GM23248 (cell line): ENCODE measurements around the genes PFKFB1 and PAGE2B.

DNA sequence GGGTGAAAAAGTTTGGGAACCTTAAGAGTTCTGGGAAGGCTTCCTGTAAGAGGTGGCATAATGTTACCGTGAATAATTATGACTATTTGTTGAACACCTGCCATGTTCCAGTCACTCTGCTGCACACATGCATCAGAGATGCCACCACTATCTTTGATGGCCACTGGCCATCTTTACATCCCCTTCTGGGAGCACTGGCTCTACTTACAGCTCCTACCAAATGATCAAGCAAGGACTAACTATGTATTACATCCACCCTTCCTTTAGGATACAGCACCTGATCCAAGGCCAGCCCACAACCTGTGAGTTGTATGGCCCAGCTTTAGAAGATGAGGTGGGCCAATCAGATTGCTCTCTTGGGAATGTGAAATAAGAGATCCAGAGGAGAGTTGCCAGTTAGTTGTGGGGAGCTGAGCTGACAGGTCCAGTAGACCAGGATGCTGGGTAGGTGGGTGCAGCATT, 111.4 kb downstream of the GNL3L start:
- RAMPAGE, long total RNA = no peak

DNA sequence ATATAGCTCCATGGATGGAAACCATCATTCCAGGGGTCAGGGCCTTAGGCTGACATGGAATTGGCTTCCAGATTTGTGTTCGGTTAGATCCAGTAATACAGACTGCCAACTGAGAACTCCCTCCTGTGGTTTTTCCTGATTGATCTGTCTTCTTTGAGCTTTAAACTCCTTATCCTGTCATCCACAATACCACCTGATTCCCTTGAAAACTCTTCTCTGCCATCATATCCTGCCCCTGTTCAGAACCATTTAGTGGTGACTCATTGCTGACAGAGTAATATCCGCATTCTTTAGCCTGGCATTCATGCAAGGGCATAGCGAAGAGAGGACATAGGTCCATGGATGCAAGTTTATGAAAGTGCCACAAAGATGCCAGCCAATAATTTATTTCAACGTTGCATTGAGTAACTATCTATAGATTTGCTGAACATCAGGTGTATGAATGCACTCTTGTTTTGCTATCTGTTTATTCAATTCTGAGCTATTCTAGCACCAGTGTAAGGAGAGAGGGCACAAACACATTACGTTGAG, 76.6 kb downstream of the ITIH6 start:
- RAMPAGE, long total RNA = no peak

GRCh38 chrX:54993724-54994612, at the start of gene PFKFB1:
PFKFB1 (minus strand) TSS chrX:54994188.
- RAMPAGE, long total RNA = no peak

- RAMPAGE, long total RNA = no peak
Observed at GRCh38 chrX:55074972-55075353, at the start of gene PAGE2B. PAGE2B (plus strand) TSS chrX:55075030.

DNA sequence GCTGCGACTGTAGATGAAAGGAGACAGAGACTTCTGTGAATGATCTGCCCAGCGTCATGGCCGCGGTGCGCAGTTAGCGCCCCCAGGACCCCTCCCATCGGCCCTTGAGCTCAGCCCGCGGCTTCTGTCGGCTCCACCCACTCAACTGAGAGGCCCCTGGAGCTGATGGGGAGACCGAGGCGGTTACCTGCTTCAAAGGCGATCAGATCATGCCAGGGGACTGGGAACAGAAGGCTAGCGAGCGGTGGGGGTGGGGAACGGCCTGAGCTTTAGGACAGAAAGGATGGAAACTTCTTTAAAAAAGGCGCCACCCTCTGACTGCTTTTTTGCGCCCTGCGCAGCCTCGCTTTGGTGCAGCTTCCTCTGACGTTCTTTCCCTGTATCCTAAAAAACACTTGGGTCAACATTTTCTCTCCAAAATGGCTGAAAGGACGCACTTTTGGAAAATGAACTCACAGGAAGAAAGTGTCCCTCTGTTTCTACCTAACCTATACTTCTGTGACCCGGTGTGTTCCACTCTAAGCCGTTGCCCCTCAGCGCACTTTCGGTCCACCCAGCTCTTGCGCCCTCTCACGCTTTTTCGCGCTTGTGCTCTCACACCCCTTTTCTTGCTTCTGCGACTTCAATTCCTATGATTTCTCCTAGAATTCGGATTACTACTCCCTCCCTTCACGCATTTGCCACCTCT, 522 bp downstream of the USP51 start:
- RAMPAGE, long total RNA = no peak

DNA sequence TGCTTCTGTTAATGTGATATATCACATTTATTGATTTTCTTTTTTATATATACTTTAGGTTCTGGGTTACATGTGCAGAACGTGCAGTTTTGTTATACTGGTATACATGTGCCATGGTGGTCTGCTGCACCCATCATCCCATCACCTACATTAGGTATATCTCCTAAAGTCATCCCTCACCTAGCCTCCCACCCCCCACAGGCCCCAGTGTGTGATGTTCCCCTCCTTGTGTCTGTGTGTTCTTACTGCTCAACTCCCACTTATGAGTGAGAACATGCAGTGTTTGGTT, 45.0 kb downstream of the FOXR2 start:
- RAMPAGE, long total RNA = no peak

- RAMPAGE, long total RNA = no peak
Observed at GRCh38 chrX:56068312-56068834, 163.8 kb upstream of the KLF8 start.

- RAMPAGE, long total RNA = no peak
Observed at GRCh38 chrX:56494751-56495348, 68.6 kb upstream of the UBQLN2 start.

- RAMPAGE, long total RNA = no peak
Observed at GRCh38 chrX:56764333-56764627, 35.2 kb downstream of the NBDY start.

GRCh38 chrX:64338887-64339221, 56.4 kb downstream of the MTMR8 start:
- RAMPAGE, long total RNA = no peak

DNA sequence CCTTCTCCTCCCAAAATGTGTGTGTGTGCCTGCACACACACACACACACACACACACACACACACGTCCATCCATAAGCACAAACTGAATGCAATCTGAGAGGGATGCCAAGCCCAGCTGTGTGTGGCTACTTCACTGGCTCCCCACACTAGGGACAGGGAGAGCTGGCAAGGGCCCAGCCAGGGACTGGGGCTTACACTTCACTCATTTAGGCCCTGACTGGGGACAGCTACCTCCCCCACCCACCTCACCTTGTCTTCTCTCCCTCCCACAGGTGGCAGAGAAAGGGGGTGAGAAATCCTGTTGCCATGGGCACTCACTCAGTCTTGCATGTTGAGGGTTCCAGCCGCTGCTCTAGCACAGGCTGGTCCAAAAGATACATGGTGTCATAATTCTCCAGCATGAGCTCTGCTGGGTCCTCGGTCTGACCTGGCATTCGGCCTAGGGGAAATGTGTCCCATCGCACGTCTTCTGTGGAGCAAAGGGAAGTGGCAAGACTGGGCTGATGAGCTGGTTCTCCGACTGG, 20.0 kb downstream of the LAS1L start:
- RAMPAGE, long total RNA = no peak

- RAMPAGE, long total RNA = no peak
Observed at GRCh38 chrX:65529427-65529985, 5.1 kb downstream of the LAS1L start.

DNA sequence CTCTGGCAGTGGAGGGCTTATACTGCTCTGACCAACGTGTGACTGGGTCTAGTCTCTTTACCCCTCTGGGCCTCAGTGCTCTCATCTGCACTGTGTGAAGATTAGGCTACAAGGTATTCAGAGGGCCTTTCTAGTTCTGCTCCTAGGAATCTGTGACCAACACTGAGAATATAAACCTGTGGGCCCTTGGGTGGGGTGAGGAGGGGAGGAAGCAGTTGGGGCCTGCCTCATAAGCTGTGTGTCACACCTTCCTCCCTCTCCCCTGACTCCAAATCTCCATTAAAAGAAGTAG, 66.4 kb upstream of the MSN start:
- RAMPAGE, long total RNA = no peak

GRCh38 chrX:65620613-65620935, 46.9 kb upstream of the MSN start:
- RAMPAGE, long total RNA = no peak

DNA sequence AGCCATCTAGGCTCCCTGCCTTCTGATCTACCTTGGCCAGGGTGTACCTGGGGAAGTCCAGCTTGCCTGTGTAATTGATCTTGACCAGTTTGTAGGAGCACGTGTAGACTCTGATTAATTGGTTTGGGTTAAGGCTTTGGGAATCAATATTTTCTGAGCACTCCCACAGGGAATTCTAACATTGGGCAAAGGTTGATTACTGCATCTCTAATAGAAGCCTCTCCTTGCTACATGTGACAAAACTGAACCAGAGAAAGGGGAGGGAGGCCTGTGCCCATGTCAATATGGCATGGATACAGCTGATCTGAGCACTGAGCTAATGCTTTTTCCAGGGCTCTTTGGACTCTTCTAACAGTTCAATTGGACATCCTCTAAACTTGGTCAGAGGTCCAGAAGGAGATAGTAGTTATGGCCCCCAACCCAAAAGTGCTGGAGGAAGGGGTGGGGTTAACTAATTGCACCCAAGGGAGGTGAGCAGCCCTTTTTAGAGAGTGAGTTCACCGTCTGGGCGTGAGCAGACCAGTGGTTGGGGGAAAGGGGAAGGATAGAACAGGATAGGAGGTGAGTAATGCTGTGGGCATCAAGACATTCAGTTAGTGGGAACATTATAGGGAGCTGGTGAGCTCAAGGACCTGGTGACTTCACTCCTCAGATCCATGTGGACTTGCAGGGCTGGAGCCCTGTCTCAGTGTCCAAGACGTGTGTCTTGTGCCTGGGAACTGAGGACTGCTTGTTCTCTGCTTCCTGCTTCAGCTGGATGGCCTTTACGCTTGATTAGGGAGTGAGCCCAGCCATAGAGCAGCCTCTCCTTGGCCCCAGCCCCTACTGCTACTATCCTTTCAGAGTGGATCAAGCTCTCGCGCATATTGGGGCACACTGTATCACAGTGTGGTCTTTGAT, 22.8 kb downstream of the MSN start:
- RAMPAGE, long total RNA = no peak

DNA sequence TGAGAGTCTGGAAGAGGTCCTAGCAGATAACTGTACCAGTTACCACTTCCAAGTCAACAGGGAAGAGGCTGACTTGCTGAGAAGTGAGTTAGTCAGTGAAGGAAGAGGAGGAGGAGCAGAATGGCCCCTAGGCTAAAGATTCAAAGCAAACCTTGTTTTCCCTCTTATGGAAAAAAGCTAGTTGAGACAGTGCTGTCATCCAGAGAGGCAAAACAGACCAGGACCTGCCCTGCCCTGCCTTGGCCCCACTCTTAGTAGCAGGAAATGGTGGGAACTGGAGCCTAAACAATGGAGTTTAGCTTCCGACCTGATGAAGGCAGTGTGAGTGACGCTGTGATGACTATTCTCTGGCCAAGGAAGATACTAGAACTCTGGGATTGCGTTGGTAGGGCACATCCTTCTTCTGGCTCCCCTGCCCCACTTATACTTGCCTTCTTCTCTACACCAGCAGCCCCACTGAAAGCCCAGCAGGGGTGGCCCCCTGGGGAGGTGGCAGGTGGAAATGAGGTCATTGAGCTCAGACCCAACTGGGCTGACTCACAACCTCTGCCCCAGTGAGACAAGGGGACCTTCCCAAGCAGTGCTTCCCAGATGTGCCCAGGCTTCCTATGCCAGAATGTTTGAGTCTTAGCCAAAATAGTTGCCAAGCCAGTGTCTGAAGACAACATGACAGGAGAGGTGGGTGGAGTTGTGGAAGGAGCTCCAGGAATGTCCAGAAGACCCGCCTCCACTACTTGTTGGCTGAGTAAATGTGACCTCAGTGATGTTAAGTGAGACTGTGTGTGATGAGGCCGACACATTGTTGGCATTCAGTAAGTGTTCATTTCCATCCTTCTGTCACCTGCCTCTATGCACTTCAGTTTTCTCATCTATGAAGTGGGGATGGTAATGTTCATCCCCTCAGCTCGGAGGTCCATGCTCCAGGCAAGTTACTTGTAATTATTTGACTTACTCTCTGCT, 38.8 kb downstream of the MSN start:
- RAMPAGE, long total RNA = no peak

- RAMPAGE, long total RNA = no peak
Observed at GRCh38 chrX:65772768-65773319, 105.4 kb downstream of the MSN start.

GRCh38 chrX:65847420-65847926, 180.0 kb downstream of the MSN start:
- RAMPAGE, long total RNA = no peak

GRCh38 chrX:65997919-65998860, 41.7 kb downstream of the VSIG4 start:
- RAMPAGE, long total RNA = no peak

GRCh38 chrX:66005050-66006291, 34.4 kb downstream of the VSIG4 start:
- RAMPAGE, long total RNA = no peak